ENCODE measurements around a stretch of chr5.

DNA sequence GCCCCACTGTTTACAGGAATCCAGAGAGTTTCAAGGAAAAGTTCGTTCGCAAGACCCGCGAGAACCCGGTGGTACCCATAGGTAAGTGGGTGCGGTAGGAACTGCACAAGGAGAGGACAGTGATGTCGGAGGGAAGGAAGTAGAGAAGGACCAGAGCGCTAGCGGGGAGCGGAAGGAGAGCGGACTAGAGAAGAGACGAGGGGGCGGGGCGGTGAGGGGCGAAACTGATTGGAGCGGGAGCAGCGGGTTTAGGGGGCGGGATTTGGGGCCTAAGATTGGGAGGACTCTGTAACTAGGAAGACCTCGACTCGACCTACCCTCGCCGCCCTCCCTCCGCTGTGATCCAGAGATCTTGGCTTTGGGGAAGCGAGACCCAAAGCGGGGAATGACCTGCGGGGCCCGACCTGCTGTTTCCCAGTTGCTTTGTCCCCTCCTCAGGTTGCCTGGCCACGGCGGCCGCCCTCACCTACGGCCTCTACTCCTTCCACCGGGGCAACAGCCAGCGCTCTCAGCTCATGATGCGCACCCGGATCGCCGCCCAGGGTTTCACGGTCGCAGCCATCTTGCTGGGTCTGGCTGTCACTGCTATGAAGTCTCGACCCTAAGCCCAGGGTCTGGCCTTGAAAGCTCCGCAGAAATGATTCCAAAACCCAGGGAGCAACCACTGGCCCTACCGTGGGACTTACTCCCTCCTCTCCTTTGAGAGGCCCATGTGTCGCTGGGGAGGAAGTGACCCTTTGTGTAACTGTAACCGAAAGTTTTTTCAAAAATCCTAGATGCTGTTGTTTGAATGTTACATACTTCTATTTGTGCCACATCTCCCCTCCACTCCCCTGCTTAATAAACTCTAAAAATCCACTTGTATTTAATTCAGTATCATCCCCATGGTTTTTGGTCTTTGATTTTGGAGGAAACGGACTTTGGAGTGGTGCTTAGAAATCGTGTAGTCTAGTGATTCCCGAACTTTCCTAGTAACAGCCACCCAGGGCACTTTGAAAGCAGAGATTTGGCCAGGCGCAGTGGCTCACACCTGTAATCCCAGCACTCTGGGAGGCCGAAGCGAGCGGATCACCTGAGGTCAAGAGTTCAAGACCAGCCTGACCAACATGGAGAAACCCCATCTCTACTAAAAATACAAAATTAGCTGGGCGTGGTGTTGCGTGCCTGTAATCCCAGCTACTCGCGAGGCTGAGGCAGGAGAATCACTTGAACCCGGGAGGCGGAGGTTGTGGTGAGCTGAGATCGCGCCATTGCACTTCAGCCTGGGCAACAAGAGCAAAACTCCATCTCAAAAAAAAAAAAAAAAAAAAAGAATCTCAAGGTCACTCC is 806 bp downstream of the HIGD2A start:
- PRO-cap, 2 experiments: peak in 2 of 2 experiments; most common plus-strand start position 297 of the sequence (in 1); most common minus-strand start position 160 of the sequence (in 1)
- RAMPAGE, long total RNA, 5 experiments: no peak in any of the 5 experiments

GRCh38 chr5:176528830-176529621 is 8.2 kb downstream of the RNF44 start:
- PRO-cap, 2 experiments: no peak in any of the 2 experiments
- RAMPAGE, long total RNA, 5 experiments: no peak in any of the 5 experiments

GRCh38 chr5:176534544-176535272 is 2.5 kb downstream of the RNF44 start:
- PRO-cap, 2 experiments: no peak in any of the 2 experiments
- RAMPAGE, long total RNA, 5 experiments: no peak in any of the 5 experiments

DNA sequence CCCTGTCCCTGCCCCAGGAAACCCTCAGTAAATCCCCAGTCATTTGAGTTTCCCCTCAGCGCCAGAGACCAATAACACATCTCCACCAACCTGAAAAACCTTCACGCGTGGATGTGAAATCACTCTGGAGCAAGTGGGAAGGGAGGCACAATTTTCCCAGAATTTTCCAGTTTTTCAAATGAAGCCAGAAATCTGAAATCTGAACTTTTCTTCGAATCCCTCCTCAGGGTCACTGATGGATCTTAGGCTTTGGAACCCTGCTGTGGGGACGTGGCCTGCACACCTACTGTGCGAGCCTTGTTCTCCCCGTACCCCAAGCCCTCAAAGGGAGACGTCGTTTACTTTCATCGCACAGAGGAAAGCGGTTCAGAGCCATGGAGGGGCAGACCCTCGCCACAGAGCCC is 3.5 kb upstream of the RNF44 start:
- PRO-cap, 2 experiments: no peak in any of the 2 experiments
- RAMPAGE, long total RNA, 5 experiments: no peak in any of the 5 experiments

- PRO-cap, 2 experiments: peak in 1 of 2 experiments; most common plus-strand start chr5:176544087 (in 1); most common minus-strand start chr5:176544124 (in 1)
- RAMPAGE, long total RNA, 5 experiments: no peak in any of the 5 experiments
These were observed 5.3 kb upstream of the CDHR2 start for GRCh38 chr5:176543759-176544385.

DNA sequence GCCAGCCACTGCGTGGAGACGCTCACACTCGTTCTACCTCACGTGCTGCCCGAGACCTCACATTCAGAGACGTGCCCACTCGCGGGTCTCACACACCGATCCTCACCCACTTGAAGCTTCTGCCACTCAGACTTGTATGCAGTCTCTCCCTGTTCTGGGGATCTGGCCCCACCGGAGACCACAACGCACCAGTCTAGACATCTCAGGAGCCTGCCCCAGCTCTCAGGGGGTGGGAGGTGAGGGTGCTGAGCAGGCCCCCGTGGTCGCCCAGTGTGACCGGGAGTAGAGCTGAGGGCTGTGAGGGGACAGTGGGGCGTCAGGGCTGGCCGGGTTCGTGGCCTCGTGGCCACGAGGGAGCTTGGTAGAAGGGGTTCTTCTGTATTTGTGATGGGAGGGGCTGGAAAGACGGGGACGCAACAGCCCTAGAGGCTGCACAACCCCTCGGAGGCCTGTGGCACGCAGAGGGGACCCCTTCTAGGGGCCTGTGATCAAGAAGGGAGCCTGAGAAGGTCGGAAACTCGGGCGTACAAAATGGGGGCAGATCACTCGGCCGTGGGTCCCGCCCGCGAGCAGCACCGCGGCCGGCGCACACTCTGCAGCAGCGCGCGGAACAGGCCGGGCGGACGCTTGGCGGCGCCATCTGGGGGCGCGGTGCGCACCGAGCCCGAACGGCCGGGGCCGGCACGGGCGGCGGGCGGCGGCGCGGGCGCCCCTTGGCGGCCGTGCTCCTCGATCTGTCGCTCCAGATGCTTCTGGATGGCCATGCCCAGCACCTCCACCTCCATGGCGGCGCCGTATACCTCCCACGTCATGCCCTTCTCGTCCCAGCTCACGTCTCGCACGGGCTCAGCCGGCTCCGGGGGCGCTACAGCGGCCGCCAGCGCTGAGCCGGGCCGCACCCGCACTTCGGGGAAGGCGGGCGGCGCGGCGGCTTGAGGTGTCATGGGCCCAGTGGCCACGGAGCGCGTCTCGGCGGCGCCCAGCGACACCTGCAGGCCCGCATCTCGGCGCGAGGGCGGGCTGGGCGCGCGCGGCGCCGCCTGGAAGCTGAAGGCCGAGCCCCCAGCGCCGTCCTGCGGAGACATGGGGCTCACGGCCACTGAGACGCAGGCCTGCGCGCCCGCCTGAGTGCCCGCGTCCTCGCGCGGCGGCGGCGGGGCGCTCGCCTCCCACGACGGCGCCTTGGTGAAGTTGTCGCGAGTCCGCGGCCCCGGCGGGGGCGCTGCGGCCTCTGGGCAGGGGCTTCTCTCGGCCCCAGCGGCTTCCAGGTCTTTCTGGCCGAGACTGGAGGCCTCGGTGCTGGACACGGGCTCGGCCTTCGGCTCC is 13.2 kb downstream of the GPRIN1 start:
- PRO-cap, 2 experiments: no peak in any of the 2 experiments
- RAMPAGE, long total RNA, 5 experiments: no peak in any of the 5 experiments

- PRO-cap, 2 experiments: no peak in any of the 2 experiments
- RAMPAGE, long total RNA, 5 experiments: no peak in any of the 5 experiments
These were observed 454 bp upstream of the GPRIN1 start for GRCh38 chr5:176610438-176610782.

GRCh38 chr5:176619712-176620124 is 9.8 kb upstream of the GPRIN1 start:
- PRO-cap, 2 experiments: no peak in any of the 2 experiments
- RAMPAGE, long total RNA, 5 experiments: no peak in any of the 5 experiments

DNA sequence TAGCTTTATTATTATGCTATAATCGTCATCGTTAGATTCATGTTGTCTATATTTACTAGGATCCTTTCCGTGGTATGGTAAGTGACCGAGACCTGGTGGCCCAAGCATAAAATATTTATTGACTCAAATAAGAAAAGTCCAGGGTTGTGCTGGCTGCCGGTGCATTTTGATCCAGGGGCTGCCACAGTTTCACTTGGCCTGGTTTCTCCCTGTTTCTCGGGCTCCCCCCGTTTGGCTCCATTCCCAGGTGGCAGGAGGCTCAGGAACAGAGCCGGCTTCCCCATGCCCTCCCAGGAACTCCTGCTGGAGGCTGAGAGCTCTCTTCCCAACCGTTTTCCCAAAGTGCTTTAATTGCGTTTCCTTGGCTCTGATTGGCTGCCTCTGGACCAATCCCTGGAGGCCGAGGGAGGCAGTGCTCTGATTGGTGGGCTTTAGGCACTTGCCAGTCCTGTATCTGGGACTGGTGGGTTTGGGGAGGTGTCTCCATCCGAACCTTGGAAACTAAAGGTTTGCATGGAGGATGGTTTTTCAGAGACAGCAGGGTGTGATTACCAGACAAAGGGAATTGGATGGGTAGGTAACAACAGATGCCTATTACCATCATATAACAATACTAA is 4.8 kb downstream of the TSPAN17 start:
- PRO-cap, 2 experiments: no peak in any of the 2 experiments
- RAMPAGE, long total RNA, 5 experiments: no peak in any of the 5 experiments

GRCh38 chr5:176817485-176817847 is 7.1 kb downstream of the UNC5A start:
- PRO-cap, 2 experiments: no peak in any of the 2 experiments
- RAMPAGE, long total RNA, 5 experiments: no peak in any of the 5 experiments

GRCh38 chr5:176887266-176887715 is 11.9 kb downstream of the HK3 start:
- PRO-cap, 2 experiments: no peak in any of the 2 experiments
- RAMPAGE, long total RNA, 5 experiments: no peak in any of the 5 experiments

DNA sequence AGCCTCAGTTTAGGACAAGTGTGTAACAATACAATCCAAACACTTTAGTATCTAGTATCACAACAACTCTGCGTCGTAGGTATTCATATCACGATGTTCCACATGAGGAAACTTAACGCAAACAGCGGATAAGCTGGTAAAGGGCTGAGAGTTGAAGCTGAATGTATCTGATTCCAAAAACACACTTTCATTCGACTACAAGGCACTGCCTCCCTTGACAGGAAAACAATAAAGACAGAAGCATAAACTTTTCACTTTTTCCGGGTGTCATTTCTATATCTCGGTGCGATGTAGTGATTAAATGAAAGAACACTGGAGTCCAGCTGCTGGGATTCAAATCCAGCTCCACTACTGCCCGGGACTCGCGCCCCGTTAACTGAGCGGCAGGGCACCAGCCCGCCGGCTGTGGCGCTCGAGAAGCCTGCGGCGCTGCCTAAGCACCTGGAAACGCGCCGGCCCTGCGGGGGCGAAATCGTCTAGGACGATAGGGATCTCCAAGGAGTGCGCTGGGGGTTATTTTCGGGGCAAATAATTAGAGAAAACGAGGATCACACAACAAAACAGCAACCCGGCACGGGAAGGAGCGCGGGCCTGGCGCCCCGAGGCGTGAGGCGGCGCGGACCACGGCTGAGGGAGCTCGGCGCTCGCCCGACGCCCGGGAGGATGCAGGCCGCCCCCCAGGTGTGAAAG is 936 bp downstream of the UIMC1 start:
- PRO-cap, 2 experiments: peak in 2 of 2 experiments; most common plus-strand start position 379 of the sequence (in 1)
- RAMPAGE, long total RNA, 5 experiments: no peak in any of the 5 experiments

- PRO-cap, 2 experiments: no peak in any of the 2 experiments
- RAMPAGE, long total RNA, 5 experiments: no peak in any of the 5 experiments
These were observed 26.6 kb downstream of the ZNF346 start for GRCh38 chr5:177048881-177049631.

DNA sequence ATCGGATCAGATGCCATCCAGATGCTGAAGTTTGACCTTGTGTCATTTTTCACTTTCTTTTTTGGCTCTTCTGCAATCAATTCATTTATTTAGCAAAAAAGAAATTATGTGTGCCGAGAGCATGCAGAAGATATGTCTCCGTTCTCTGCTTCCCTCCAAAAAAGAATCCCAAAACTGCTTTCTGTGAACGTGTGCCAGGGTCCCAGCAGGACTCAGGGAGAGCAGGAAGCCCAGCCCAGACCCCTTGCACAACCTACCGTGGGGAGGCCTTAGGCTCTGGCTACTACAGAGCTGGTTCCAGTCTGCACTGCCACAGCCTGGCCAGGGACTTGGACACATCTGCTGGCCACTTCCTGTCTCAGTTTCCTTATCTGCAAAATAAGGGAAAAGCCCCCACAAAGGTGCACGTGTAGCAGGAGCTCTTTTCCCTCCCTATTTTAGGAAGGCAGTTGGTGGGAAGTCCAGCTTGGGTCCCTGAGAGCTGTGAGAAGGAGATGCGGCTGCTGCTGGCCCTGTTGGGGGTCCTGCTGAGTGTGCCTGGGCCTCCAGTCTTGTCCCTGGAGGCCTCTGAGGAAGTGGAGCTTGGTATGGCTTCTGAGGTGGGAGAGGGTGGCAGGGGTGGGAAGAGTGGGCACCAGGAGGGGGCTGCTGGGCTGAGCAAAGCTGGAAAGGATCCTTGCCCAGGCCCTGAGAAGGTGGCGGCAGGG is 2.5 kb downstream of the FGFR4 start:
- PRO-cap, 2 experiments: no peak in any of the 2 experiments
- RAMPAGE, long total RNA, 5 experiments: no peak in any of the 5 experiments

DNA sequence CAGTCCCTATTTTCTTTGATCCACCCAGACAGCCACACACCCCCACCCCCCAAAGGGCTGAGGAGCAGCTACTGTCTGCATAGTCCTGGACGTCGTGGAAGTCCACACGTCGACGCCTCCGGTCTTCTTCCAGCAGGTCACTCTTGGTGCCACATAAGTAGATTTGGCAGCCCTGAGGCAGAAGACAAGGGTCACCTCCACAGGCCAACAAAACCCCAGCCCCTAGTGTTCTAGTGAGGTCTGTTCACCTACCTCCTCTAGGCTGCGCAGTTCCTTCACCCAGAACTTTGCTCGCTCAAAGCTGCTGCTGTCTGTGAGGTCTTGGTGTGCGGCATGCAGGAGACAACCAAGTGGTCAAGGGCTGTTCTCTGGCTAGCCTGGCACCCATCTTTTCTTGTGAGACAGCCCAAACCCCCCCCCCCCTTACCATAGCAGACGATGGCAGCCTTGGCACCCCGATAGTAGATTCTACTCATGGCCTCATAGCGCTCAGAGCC is 1.1 kb downstream of the RAB24 start:
- PRO-cap, 2 experiments: no peak in any of the 2 experiments
- RAMPAGE, long total RNA, 5 experiments: no peak in any of the 5 experiments

DNA sequence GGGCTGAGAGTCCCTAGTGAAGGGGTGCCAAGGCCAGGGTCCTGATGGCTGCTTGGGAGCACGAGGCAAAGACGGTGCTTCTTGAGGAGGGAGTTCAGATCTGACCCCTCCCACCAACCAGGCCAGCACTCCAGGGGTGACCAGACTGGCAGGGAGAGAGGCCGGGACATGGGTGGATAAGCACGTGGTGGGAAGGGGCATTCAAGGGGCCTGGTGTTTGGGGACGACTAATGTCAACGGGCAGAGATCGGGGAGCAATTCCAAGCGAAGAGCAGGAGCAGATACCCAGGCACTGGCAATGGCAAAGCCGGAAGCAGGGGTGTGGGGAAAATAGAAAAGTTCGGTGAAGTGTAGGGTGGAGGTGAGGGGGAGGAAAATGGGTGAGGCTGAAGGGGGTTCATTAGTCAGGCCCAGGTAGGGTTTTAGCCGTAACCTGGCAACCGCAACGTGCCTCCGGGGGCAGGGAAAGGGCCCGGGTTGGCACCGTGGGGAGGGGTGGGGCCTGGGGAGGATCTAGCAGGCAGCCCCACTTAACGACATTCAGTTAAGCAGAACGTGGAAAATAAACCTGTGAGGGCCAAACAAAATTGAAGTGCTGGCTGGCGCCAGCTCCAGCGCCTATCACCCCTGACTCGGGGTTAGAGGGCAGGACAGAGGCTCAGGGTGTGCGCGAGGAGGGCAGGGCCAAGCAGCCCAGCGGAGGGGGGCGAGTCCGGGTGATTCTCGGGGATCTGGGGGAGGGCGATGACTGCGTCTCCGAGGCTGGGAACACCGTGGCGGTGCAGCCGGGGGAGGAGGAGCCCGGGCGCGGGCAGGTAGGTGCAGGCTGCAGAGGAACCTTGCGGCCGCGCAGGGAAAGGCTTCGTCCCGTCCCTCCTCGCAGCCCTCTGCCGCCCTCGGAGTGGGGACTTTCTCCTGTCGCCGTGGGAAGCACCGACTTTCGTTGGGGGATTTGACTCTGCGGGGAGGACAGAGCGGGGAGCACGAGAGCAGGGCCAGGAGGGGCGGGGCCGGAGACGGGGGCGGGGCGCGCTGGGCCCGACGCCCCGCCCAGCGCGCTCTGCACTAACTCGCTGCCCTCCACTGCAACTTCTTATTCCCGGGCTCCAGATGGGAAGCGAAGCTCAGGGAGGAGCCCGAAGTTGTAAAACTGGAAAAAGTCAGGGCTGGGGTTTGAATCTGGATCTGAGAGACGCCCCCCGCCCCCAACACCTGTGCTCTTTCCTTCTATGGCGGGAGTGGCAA is 5.0 kb downstream of the RGS14 start:
- PRO-cap, 2 experiments: peak in 2 of 2 experiments; most common plus-strand start position 543 of the sequence (in 1); most common minus-strand start position 303 of the sequence (in 1)
- RAMPAGE, long total RNA, 5 experiments: start-site peak on the plus strand in 1 of 5 experiments, centred at position 750 of the sequence, 87 reads per replicate

DNA sequence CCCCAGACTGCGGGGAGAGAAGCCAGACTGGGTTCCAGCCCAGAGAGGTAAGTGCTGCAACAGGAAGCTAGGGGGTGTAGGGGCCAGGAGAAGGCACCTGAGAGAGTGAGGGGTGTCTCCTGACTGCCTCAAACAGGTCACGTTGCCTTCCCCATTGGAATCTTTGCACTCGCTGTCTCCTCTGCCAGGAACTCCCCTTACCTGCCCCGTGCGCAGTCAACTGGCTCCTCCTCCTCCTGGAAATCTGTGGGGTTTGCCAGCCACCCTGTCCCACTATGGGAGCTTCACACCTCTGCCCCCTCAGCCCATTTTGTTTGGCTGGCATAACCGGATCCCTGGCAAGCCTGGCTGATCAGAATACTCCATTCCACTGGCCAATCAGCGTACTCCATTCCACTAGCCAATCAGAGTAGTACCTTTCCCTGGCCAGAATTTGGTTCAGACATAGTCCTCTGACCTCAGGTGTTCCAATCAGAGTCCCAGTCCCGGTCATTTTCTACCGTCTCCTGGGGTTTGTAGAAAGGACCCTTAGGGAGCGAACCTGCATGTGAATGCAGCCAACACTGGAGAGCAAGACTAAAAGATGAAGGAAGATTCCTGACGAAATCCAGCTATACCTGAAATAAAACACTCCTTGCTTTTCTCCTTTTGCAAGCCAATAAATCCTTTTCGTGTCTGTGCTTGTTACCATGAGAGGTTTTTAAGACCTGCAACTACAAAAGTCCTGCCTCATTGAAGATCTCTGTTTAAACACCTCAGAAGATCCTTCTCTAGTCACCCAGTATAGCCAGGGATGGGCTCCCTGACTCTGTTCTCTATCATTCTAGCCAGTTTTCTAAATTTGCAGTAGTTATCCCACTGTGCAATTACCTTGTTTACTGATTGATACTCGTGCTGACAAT is 10.2 kb upstream of the SLC34A1 start:
- PRO-cap, 2 experiments: no peak in any of the 2 experiments
- RAMPAGE, long total RNA, 5 experiments: no peak in any of the 5 experiments

DNA sequence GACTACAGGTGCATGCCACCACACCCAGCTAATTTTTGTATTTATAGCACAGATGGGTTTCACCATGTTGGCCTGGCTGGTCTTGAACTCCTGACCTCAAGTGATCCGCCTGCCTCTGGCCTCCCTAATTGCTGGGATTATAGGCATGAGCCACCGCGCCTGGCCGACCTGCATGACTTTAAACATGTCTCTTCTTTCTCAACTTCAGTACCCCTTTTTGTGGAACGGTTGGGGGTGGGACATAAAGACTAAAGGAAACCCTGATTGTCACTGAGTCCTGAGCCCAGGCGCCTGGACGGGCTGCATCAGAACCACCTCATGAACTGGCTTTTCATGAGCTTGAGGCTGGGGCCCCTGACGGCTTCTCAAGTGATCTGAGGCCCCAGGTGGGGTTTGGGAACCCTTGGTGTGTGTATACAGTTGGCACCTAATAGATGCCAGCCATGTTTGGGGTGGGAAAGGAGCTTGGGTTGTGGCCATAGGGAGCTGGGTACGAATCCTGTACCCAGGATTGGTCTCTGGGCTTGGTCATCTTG is 2.1 kb downstream of the GRK6 start:
- PRO-cap, 2 experiments: no peak in any of the 2 experiments
- RAMPAGE, long total RNA, 5 experiments: no peak in any of the 5 experiments

DNA sequence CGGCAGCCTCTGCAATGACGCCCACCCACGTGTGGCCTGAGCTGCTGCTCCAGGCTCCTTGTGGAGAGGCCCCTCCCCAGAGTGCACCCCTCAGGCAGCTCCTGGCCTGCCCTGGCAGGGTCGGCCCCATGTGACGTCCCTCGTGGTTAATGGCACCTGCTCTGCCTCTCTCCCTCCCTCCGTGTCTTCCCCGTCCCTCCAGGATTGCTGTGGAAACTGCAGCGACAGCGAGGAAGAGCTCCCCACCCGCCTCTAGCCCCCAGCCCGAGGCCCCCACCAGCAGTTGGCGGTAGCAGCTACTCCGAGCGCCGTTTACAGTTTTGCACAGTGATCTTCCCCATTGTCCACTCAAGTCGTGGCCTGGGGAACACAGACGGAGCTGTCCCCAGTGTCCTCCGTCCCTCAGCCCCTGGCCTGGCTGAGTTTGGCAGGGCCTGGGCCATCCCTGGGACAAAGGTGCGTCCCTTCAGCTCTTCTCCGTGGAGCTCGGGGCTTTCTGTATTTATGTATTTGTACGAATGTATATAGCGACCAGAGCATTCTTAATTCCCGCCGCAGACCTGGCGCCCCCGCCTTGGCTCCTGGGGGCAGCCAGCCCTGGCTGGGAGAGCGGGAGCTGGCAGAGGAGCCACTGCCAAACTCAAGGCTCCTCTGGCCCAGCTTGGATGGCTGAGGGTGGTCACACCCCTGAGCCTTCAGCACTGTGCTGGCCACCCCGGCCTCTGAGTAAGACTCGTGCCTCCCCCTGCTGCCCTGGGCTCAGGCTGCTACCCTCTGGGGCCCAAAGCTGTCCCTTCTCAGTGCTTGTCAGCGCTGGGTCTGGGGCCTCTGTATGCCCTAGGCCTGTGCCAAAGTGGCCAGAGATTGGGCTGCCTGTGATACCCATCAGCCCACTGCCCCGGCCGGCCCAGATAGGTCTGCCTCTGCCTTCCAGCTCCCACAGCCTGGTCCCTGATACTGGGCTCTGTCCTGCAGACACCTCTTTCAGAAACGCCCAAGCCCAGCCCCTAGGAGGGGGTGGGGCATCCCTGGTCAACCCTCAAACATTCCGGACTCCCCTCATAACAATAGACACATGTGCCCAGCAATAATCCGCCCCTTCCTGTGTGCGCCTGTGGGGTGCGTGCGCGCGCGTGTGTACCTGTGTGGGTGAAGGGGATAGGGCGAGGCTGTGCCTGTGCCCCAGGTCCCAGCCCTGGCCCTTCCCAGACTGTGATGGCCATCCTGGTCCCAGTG is 4.7 kb upstream of the PRR7 start:
- PRO-cap, 2 experiments: no peak in any of the 2 experiments
- RAMPAGE, long total RNA, 5 experiments: no peak in any of the 5 experiments

DNA sequence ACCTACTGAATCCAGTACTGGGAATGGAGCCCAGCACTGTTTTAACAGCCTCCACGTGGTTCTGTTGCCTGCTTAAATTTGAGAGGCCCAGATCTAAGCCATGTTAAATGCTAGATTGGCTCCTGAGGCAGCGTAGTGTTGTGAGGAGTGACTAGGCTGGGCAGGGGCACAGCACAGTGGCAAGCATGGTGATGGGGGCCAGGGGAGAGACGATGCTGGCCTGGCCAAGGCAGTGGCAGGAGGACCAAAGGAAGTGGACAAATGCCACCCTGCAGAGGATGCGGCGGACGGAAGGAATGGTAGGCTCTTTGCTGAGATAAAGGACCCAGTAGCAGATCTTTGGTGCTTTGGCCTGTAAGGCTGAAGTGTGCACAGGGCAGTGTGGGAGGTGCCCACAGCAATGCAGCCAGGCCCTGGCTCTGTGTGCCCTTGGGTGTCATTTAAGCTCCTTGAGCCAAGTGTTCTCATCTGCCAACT is 4.3 kb downstream of the PRR7 start:
- PRO-cap, 2 experiments: no peak in any of the 2 experiments
- RAMPAGE, long total RNA, 5 experiments: no peak in any of the 5 experiments